Progenitor cell of endocrine pancreas (in vitro differentiated cells): ENCODE results near the gene RAPGEF3.

DNA sequence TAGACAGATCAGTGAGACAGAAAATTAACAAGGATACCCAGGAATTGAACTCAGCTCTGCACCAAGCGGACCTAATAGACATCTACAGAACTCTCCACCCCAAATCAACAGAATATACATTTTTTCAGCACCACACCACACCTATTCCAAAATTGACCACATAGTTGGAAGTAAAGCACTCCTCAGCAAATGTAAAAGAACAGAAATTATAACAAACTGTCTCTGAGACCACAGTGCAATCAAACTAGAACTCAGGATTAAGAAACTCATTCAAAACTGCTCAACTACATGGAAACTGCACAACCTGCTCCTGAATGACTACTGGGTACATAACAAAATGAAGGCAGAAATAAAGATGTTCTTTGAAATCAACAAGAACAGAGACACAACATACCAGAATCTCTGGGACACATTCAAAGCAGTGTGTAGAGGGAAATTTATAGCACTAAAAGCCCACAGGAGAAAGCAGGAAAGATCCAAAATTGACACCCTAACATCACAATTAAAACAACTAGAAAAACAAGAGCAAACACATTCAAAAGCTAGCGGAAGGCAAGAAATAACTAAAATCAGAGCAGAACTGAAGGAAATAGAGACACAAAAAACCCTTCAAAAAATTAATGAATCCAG is 205.6 kb downstream of the SLC38A4 start:
- PRO-cap, result no peak

- PRO-cap, result no peak
These were observed 166.7 kb downstream of the SLC38A4 start for GRCh38 chr12:46658892-46659668.

- PRO-cap, result no peak
These were observed 162.6 kb downstream of the SLC38A4 start for GRCh38 chr12:46662996-46663791.

GRCh38 chr12:46738171-46738998 is 87.4 kb downstream of the SLC38A4 start:
- PRO-cap, result no peak

- PRO-cap, result no peak
These were observed 38.0 kb downstream of the SLC38A4 start for GRCh38 chr12:46787833-46788093.

DNA sequence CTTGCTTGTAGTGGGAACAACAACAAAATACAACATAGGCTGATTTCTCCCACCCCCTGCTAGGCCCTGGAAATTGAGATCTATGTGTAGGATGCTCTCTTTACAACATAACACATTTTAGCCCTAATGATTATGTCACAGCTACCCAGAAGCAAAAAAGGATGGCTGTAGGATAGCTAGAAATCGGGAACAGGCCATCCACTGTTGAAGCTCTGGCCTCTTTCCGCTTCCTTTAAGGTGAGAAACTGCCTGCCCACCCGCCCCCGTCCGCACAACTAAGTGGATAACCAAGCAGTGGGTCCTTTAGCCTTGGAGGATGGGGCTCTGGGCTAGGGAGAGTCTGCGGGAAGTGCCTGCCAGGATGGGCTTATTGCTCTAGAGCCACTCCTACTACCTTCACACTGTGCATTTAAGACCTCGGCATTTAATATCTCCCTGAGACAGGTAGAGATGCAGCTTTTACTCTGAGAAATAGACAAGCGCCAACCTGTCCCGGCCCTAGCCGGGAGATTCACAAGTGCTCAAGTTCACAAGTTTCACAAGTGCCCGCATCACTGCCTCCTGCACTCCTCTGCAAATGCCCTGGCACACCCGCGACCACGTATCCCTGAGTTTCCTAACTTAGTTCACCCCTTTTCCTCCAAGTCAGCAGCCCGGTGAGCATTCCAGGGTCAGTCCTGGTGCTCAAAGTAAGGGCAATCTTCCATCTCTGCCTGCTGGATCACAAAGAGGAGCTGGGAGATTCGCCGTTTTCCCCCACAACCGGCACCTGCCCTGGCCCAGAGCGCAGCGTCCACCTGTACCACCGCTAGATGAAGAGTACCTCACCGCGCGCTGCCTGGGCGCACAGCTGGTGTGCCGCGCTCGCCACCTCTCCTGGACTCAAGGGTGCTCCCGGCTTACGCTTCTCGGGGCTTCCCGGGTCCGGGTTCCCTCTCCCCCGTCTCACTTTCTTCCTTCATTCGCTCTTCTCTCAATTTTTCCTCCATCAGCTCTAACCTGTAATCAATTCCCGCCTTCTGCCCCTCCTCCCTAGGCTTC is 4.9 kb upstream of the SLC38A4 start:
- PRO-cap, result no peak

- PRO-cap, result no peak
These were observed 74.7 kb upstream of the PCED1B start for GRCh38 chr12:47004621-47005153.

GRCh38 chr12:47189723-47190248 is 110.0 kb upstream of the AMIGO2 start:
- PRO-cap, result no peak

- PRO-cap, result no peak
These were observed 127.4 kb upstream of the AMIGO2 start for GRCh38 chr12:47207139-47207662.

DNA sequence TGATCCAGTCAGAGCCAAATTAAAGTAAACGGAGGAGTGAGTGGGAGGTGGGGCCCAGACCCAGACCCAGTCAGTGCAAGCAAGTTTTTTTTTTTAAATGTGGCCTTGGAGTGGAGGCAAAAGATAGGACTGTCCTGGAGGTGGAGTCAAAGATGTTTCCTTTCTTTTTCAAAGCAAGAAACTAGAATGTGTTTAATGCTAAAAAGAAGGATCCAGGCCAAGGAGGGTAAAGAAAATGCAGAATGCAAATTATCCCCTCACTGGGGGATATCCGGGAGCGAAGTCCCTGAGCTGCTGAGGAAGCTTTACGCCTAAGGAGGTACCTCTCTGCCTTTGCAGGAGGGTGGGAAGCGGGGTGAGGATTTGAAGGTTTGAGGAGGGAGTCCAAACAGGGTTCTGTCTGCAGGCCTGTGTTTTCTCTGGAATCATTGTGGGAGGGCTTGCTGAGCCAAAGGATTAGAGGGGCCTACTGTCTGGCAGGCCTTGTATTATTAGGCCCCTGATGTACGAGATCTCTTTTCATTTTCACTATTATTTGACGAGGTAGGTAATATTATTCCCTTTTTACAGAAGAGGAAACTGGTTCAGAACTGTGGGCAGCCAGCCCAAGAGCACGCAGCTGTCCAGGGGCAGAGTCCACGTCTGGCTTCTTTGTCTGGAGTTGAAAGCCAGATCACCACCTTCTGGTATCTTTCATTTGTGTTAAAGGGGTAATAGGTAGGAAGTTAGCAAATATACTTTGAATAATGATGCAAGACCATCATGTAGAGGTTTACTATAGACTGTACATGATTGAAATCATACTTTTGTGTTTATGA is 143.8 kb upstream of the AMIGO2 start:
- PRO-cap, result no peak

GRCh38 chr12:47346544-47346974 is 266.8 kb upstream of the AMIGO2 start:
- PRO-cap, result no peak

DNA sequence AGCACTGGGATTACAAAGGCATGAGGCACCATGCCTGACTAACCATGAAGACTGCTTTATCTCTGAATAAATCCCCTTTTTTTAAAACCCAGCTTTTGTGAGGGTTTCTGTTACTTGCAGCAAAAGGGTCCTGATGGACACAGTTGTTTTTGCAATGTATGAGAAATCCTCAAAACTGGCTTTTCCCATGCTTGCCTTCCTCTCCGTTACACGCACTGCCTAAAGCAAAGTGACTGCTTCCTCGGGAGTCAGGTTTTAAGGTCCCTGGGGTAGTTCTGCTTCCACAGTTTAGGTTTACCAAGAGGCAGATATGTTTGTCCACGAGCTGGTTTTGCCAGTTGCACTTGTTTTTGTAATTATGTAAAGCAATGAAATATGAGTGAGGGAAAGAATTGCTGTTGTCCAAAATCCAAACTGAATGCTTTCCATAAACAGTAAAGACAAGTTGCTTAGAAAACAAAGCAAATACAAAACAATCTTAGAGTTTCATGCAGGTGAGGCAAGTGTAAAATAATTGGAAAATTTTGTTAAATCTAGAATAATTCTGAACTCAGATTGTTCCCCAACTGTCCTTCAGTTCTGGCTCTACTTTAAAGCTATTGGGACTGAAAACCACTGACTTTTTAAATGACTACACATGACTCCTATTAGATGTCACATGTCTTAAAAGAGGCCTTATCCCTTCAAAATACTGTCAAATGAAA is 290.7 kb upstream of the AMIGO2 start:
- PRO-cap, result no peak

- PRO-cap, result no peak
These were observed 114.4 kb downstream of the RPAP3 start for GRCh38 chr12:47591542-47591799.

DNA sequence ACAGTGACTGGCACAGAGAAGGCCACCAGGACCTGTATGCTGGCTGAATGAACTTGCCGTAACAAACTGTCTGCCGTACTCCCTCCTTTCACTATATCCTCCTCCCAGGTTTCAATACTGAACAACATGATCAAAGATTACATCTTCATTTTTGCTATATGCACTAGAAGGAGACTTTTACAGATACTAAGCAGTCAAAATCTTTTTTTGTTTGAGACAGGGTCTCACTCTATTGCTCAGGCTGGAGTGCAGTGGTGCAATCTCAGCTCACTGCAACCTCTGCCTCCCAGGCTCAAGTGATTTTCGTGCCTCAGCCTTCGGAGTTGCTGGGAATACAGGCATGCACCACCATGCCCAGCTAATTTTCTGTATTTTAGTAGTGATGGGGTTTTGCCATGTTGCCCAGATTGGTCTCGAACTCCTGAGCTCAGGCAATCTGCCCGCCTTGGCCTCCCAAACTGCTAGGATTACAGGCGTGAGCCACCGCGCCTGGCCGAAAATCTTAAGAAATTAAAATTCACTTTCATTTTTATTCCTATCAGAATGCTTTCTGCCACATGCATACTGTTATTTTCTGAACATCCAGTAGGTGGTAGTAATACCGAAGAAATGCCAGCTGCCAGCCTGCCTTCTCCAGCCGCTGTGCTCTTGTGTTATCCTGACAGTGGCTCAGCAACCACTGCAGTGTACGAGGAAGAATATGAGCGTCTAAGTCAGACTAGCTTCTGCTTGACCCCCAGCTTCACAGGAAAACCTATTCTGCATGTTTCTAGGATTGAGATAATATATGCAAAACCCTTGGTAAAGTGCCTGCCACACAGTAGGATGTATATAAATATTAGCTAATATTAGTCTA is 54.4 kb downstream of the RPAP3 start:
- PRO-cap, result no peak

GRCh38 chr12:47707819-47708598 is 2.2 kb upstream of the RPAP3 start:
- PRO-cap, result no peak

DNA sequence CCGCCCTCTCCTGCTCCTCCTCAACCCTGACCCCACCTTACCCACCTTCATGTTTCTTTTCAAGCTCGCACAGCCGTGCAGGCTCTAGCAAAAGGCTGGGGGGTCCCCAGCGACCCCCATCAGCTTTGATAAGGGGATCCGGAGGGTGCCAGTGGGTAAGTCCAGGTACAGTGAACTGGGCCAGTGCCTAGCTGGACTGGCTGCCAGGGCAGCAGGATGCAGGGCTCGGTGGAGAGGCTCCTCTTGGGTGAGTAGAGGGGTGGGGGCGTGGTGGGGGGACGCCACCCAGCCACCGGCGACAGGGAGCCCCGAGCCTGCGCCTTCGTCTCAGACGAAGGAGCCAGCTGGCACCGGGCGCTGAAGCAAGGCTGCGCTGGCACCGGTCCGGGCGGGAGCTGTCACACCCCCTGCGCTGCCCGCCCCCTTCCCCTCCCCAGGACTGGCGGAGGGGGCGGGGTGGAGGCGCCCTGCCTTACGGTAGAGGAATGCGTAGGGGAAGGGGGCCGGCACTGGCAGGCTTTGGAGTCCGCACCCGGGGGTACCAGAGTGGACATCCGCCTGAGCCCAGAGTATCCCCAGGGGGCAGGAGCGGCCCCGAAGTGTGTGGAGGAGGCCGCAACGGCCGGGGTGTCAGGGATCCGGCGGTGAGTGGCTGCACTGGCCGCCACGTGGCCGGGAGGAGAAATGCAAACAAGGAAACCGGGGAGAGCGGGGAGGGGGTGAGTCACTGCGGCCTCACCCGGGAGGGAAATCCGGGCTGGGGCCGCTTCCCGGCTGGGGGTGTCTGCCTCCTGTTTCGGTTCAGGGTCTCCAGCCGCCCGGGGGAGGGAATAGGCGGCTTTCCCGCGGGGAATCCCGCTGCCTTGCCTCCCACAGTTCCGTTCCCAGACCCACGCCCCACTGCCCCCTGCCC is at the start of gene RAPGEF3:
Gene RAPGEF3 (minus strand): TSS at position 375 of the 913 bp plus-strand sequence.
- PRO-cap, result bidirectional peak, plus-strand start at position 708 of the sequence, minus-strand start at position 601 of the sequence

- PRO-cap, result no peak
These were observed 4.3 kb upstream of the RAPGEF3 start for GRCh38 chr12:47762950-47763332.

DNA sequence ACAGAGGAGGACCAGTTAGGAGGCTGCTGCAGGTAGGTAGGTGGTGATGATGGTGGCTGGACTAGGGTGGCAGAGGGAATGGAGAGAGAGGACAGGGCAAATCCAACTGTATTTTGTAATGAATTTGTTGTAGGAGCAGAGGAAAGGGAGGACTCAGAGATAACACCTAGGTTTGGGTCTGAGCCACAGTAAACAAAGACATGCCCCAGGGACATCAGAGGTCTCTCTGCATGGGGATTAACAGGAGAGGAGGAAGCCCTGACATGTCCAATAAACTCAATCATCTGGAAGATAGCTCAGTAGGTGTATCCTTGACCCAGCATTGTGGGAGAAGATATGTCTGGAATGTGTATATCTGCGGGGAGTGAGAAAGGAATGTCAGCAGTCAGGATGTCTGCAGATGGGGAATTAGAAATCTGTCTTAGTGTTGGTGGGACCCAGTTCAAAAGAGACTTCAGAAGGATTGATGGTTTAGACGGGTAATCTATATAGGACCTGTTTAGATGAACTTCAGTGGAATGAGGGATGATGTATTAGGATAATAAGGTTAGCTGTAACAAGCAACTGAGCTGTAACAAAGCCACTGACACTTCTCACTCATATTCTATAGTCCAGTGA is 4.6 kb upstream of the SLC48A1 start:
- PRO-cap, result no peak

GRCh38 chr12:47795177-47796026 is 22.4 kb downstream of the SLC48A1 start:
- PRO-cap, result no peak

- PRO-cap, result no peak
These were observed 21.1 kb downstream of the HDAC7 start for GRCh38 chr12:47798399-47799224.